ENCODE results near the gene RALGDS.

DNA sequence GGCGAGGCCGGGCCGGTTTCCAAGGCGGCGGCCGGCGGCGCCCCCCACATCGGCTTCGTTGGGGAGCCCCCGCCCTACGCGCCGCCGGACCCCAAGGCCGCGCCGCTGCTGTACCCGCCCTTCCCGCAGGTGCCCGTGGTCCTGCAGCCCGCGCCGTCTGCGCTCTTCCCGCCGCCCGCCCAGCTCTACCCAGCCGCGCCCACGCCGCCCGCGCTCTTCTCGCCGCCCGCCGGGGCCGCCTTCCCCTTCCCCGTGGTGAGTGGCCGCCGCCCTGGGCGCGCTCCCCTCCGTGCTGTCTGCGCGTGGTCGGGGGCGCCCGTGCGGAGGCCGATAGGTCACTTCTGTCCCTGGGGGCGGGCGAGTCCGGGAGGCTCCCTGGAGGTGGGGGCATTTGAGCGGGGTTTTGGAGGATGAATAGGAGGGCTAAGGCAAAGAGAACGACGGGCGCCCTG is 9.5 kb downstream of the PRRT1B start:
- PRO-cap, result no peak
- RAMPAGE, long total RNA, result no peak

DNA sequence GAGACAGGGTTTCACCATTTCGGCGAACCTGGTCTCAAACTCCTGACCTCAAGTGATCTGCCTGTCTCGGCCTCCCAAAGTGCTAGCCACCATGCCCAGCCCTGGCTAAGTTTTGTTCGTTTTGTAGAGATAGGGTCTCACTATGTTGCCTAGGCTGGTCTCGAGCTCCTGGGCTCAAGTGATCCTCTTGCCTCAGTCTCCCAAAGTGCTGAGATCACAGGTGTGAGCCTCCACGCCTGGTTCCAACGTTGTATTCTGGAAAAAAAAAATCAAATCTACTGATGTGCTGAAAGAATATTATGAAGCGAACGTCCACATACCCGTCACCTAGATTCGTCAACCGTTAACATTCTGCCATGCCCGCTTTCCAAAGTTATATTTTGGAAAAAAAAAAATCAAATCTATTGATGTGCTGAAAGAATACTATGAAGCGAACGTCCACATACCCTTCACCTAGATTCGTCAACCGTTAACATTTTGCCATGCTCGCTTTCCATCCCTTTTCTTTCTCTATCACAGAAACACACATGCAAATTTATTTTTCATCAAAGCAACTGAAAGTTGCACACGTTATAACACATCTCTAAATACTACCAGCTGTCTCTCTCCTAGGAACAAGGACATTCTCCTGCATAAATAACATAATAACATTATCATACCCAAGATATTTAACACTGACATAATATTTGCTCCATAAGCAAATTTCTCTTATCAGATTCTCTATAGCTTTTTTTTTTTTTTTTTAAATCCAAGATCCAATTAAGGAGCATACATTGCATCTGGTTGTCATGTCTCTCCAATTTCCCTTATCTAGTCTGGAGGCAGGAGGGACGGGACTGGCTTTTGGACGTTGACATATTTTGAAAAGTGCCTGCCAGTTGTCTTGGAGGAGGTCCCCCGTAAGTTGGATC is 76.9 kb downstream of the RAPGEF1 start:
- PRO-cap, result unidirectional peak, minus-strand start at position 479 of the sequence
- RAMPAGE, long total RNA, result no peak

- PRO-cap, result no peak
- RAMPAGE, long total RNA, result no peak
These were observed 63.7 kb downstream of the RAPGEF1 start for GRCh38 chr9:131676082-131676731.

GRCh38 chr9:131679030-131679350 is 60.9 kb downstream of the RAPGEF1 start:
- PRO-cap, result no peak
- RAMPAGE, long total RNA, result no peak

- PRO-cap, result unidirectional peak, plus-strand start at chr9:131685996
- RAMPAGE, long total RNA, result no peak
These were observed 54.2 kb downstream of the RAPGEF1 start for GRCh38 chr9:131685591-131686071.

DNA sequence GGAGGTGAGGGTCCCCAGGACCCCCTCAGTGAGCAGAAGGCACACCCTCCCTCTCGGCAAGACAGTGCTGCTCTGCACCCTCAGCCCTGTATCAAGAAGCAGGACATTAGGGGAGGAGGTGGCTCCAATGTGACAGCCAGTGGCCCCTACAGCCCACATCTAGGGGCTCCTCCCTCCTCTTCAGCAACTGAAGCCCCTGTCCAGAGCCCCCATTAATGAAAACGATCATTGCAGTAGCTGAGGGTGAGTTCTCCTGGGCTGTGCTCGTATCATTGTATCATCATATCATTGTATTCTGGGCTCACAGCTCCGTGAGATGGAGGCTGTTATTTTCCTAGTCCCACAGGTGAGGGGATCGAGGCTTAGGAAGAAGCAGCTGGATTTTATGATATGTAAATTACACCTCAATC is 71.6 kb downstream of the NTNG2 start:
- PRO-cap, result no peak
- RAMPAGE, long total RNA, result no peak

DNA sequence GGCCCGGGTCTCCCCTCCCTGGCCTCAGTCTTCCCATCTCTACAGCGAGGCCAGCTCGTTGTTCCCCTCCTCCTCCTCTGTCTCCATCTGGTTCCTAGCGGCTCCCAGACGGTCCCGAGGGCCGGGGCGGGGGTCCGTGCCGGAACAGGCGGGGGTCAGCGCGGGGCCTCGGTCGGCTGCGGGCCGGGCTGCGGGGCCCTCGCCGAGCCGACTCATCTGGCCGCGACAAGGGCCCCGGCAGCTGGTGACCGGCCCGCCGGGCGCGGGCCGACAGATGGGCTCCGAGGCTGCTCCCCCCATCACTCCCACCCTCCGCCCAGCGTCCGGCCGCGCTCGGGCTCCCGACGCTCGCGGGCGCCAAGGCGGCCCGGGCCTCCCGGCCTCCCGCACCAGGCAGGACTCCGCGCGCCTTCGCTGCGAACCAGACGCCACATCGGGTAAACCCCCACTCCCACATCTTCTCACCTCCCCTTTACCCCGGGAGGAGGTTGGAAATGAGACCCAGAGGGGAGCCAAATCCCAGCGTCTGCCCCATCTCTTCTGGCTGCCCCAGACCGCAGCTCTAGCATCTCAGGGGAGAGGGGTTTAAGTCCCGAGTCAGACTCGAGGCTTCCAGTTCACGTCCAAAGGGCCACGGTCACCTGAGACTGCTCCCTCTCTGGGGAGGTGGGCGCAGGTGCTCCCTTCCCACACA is 8.2 kb downstream of the BARHL1 start:
- PRO-cap, result no peak
- RAMPAGE, long total RNA, result no peak

- PRO-cap, result no peak
- RAMPAGE, long total RNA, result no peak
These were observed 18.6 kb downstream of the GTF3C4 start for GRCh38 chr9:132688672-132689489.

DNA sequence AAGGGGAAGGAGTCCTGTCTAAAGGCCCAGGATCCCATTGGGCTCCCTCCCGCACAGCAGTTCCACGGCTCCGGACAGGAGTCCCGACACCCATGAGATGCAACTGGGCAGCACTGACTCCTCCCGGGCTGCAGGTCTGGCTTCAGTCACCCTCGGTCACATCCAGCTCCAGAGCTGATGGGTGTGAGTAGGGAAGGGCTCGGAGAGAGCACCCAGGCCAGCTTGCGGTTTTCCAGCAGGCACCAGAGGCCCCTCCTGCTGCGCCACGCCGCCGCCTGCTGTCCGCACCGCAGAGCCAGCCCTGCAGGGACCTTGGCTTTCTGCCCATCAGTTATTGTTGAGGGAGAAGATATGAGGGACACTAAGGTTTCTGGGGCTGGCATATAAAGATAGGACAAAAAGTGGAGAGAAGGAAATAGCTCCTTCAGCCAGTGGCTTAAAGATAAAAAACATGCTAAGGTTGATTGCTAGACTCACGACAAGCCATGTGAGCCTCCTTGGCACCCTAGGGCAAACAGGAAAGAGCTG is 79.1 kb downstream of the AK8 start:
- PRO-cap, result no peak
- RAMPAGE, long total RNA, result no peak

DNA sequence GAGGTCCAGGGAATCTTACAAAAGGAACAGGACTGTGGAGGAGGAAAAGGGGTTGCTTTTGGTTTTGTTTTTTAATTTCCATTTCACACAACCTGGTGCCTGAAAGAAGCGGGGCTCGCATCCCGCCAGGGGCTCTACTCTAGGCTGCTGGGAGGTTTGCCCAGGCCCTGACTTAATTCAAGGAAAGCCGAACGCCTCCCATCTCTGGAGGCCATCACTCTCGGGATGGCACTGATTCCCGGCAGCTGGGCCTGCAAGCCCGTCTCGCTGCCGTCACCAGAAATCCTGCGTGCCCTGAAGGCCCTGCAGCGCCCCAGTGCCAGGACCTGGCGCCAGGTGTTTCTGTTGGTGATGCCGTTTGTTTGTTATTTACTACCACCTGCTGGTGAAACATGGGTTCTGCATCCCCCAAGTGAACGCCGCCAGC is 78.1 kb downstream of the AK8 start:
- PRO-cap, result no peak
- RAMPAGE, long total RNA, result no peak

DNA sequence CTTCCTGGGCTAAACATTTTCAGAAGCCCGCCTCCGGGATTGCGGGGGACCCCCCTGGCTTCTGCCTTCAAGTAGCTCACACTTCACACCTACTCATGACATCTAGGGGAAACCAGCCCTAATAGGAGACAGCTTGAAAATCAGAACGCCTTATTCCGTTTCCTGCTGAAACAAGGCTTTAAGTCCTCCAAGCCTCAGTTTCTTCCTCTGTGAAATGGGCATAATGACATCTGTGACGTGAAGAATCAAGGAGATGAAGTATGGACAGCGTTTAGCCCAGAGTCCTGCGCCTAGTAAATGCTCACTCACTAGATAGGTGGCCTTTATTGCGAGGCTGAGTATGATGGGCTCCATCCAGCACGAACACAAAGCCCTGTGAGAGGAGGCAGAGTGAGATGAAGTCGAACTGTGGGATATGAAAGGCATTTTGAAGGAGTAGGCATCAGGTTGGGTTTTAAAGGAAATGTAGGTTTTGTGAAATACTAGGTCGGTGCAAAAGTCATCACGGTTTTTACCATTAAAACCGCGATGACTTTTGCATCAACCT is 881 bp upstream of the TSC1 start:
- PRO-cap, result no peak
- RAMPAGE, long total RNA, result no peak

GRCh38 chr9:133120845-133121380 is at the start of gene RALGDS:
Gene RALGDS (minus strand): TSS chr9:133121240.
- PRO-cap, result no peak
- RAMPAGE, long total RNA, result no peak

DNA sequence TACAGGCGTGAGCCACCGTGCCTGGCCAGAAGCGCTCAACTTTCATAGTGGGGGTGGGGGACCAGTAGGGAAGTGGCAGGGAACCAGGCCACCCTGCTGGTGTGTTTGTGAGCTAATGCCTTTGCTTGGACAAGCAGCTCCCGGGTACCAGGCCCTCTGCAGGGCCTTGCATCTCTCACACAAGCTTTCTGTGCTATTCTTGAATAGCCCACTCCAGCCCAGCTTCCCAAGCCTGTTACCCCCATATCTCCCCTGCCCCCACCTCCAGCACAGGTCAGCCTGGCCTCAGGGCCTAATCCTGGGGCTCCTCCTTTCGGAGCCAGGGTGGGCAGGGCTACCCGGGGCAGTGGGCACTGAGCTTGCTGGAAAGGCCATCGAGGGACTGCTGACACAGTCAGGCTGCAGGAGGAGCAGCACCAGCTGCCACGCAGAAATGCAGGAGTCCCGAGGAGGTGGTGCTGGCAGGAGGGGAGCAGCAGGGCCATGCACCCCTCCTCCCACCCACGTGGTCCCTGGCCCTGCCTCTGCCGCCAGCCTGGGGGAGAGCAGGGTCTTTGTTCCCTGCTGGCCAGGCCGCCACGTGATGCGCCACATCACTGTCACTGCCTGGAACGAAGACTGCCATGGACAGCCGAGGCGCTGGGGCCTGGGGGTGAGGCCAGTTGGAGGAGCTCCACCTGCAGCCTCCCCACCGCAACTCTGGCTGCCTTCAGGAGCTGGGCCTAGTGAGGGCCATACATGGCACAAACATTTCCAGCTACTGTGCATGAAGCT is 12.1 kb upstream of the RALGDS start:
- PRO-cap, result no peak
- RAMPAGE, long total RNA, result no peak

GRCh38 chr9:133272901-133273725 is 62.9 kb downstream of the SURF6 start:
- PRO-cap, result no peak
- RAMPAGE, long total RNA, result no peak

GRCh38 chr9:133278591-133279183 is 57.3 kb downstream of the SURF6 start:
- PRO-cap, result no peak
- RAMPAGE, long total RNA, result no peak

- PRO-cap, result no peak
- RAMPAGE, long total RNA, result no peak
These were observed 4.1 kb downstream of the SURF1 start for GRCh38 chr9:133351728-133353081.

- PRO-cap, result no peak
- RAMPAGE, long total RNA, result no peak
These were observed 4.3 kb downstream of the SURF2 start for GRCh38 chr9:133360504-133361243.

DNA sequence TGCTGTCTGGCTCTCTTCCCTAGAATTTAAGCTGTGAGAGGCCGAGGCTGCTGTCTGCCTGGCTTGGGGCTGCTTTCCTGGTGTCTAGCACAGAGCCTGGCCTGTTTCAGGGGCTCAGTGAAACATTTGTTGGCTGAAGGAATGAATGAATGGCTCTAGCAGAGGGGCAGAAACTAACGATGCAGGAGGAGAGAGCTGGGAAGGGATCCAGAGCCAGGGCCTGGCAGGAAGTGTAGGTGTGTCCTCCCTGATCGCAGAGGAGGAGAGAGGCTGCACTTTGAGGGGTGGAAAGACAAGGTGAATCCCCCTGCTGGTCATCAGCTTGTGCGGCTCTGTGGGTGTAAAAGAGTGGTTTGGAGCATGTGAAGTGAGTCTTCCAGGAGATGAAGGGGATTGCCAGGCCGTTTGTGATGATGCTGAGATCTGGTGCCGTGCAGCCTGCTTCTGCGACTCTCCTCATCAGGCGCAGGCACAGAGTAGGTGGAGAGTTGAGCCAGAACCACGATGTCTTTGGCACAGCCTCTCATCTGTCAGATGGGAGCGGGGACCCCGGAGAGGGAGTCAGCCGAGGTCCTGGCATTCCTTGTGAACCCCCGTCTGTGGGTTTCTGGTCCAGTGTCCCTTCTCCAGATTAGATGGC is 544 bp upstream of the ADAMTS13 start:
- PRO-cap, result no peak
- RAMPAGE, long total RNA, result no peak

- PRO-cap, result no peak
- RAMPAGE, long total RNA, result no peak
These were observed 855 bp downstream of the ADAMTS13 start for GRCh38 chr9:133422895-133423548.

- PRO-cap, result no peak
- RAMPAGE, long total RNA, result no peak
These were observed 2.3 kb downstream of the SLC2A6 start for GRCh38 chr9:133476590-133477080.

Measured in OCI-LY7 (cell line).